Epidermal melanocyte (primary cell): ENCODE results near the genes GDF10, NPY4R2 and DRGX.

- RRBS: no CpG with 5 or more reads among the region's 12 CpGs
These were observed 32.2 kb downstream of the GPRIN2 start for GRCh38 chr10:46524096-46524864.

- RRBS: 8% methylated on average over 3 of the region's 16 CpGs
These were observed 733 bp downstream of the GPRIN2 start for GRCh38 chr10:46555781-46556068.

DNA sequence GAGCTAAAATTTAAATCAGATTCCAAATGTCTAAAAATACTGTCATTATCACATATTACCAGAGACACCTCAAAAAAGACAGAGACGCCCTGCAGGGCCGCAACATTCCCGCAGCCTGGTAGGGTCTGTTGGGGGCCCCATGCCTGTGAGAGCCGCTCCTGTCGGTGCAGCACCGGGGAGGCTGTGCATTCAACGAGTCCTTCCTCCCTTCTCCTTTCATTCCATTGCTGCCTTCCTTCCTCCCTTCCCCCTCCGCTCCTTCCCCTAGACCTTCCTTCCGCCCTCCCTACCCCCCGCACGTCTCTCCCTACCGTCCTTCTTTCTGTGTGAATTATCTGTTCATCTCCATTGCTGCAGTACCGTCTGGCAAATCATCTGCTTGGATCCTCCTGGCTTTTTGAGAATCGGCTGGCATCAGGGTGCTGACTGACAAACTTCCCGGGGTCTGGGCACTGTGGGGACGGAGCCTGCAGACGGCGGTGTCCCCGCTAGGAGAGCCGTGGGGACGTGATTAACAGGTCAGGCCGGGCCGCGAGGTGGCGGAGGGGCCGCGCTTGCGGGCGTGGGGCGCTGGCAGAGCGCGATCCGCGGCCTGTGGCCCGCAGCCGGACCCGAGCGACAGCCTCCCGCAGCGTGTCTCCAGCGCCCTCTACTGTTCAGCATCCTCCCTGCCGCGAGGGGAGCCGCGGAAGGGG lies 18.7 kb downstream of the SYT15 start:
- RRBS: no CpG with 5 or more reads among the region's 45 CpGs

GRCh38 chr10:47023231-47023768 lies 112.1 kb downstream of the PTPN20 start:
- RRBS: no CpG with 5 or more reads among the region's 15 CpGs

DNA sequence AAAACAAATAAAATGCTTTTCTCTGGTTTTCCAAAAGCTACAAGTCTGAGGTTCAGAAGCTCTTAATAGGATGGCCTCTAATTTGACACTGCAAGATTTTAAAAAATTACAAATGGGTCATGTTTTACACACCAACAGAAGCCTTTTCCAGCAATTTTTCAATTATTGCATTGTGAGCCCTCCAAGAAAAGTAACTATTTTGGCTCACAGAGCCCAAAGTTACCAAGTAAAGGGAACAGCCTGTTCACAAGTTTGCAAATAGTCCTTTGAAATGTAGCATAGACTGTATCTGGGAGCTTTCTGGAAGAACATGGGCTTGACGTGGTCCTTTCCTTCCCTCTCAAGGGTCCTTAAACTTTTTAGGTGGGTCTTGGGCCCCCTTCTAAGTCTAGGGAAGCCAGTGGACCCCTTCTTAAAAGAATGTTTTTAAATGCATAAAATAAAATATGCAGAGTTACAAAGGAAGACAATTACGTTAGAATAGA lies 1.3 kb upstream of the GDF10 start:
- RRBS: no CpG with 5 or more reads among the region's 2 CpGs

DNA sequence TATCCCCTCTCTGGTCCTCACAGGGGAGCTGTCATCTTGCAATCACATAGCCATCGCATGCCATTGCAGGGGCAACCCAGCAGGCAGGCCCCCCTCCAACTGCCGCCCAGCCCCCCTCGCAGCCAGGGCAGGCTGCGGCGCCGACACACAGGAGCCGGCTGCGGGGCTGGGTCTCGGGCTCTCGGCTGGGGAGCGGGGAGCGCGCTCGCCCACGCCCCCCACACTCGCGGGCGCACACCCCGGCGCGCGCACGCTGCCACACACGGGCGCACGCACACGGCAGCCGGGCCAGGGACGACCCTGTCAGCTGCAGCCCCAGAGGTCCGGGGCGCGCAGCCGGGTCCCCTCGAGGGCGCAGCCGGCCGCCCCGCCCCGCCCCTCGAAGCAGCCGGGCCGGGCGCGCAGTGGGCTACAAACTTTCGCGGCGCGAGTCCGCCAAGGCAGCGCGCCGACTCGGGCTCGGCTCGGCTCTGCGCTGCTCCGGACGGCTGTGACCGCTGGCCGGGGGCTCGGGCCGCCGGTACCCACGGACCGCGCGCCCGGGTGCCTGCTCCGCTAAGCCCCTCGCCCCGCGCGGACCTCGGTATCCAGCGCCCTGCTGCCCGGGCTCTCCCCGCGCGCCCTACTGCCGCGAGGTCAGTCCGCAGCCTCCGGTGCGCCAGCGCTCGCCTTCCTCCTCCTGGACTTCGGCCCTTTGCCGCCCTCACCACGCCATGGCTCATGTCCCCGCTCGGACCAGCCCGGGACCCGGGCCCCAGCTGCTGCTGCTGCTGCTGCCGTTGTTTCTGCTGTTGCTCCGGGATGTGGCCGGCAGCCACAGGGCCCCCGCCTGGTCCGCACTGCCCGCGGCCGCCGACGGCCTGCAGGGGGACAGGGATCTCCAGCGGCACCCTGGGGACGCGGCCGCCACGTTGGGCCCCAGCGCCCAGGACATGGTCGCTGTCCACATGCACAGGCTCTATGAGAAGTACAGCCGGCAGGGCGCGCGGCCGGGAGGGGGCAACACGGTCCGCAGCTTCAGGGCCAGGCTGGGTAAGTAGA lies at the start of gene GDF10:
Gene GDF10, plus strand, starts transcription at position 259 of the 1,041 bp plus-strand sequence.
- RRBS: no CpG with 5 or more reads among the region's 117 CpGs

DNA sequence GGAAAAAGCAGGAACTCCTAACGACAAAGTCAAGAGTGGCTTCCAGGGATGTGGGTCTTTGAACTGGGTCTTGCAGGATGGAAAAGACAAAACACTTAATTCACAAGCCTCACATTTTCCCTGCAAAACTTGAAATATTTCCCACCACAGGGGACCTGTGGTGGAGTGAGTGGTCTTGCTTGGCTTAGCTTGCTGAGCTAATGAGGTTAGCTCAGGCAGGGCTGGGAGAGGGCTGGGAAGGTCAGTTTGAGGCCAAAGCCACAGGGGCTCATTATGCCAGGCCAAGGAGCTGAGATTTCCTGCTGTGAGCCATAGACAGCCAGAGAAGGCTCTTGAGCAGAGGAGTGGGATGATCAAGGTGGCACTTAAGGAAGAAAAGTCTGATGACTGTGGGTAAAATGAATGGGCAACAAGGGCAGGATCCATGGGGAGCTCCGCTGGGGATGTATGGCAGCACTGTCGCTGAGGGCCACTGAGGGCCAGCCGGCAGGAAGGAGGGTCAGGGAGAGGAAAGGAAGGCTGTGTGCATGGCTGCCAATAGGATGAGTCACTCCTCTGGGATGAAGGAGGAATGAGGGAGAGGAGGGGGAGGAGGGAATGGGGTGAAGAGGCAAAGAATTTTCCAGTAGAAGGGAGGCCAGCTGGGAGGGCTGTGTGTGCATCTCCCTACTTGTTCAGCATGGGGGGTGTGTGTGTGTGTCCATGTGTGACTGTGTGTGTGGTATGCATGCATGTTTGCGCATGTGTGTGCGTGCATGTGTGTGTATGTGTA lies 18.6 kb upstream of the ZNF488 start:
- RRBS: no CpG with 5 or more reads among the region's 6 CpGs

- RRBS: no CpG with 5 or more reads among the region's 19 CpGs
These were observed 76.2 kb upstream of the AGAP9 start for GRCh38 chr10:47599583-47600083.

DNA sequence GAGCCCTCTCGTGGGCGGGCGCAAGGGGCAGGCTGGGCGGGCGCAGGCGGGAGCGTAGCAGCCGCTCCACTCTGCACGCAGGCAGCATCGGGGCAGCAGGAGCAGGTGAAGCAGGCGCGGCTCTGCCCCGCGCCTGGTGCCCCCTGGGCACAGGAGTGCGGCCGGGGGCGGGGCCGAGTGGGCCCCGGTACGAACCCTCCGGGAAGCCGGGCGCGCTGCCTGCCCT lies at the start of gene NPY4R2:
Gene NPY4R2, plus strand, starts transcription at position 69 of the 226 bp plus-strand sequence.
- RRBS: no CpG with 5 or more reads among the region's 24 CpGs

GRCh38 chr10:48373660-48374734 lies 67.5 kb downstream of the MAPK8 start:
- RRBS: no CpG with 5 or more reads among the region's 9 CpGs

- RRBS: no CpG with 5 or more reads among the region's 5 CpGs
These were observed 130.9 kb downstream of the MAPK8 start for GRCh38 chr10:48437044-48438187.

GRCh38 chr10:48439457-48440216 lies 133.2 kb downstream of the MAPK8 start:
- RRBS: no CpG with 5 or more reads among the region's 13 CpGs

DNA sequence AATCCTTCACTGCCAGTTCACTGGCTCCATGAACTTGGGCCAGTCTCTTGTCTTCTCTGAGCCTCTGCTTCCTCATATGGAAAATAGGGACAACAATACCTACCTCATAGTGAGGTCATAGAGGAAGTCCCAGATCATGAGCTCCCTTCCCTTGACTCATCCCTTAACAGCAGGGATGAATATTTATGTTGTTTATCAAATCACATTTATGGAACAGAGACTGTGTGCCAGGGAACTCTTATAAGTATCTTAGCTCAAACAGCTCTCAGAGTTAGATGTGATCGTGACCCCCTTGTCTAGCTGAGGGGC lies 20.2 kb upstream of the ARHGAP22 start:
- RRBS: no CpG with 5 or more reads among the region's 1 CpG

GRCh38 chr10:48671395-48671861 lies 13.2 kb upstream of the WDFY4 start:
- RRBS: no CpG with 5 or more reads among the region's 23 CpGs

DNA sequence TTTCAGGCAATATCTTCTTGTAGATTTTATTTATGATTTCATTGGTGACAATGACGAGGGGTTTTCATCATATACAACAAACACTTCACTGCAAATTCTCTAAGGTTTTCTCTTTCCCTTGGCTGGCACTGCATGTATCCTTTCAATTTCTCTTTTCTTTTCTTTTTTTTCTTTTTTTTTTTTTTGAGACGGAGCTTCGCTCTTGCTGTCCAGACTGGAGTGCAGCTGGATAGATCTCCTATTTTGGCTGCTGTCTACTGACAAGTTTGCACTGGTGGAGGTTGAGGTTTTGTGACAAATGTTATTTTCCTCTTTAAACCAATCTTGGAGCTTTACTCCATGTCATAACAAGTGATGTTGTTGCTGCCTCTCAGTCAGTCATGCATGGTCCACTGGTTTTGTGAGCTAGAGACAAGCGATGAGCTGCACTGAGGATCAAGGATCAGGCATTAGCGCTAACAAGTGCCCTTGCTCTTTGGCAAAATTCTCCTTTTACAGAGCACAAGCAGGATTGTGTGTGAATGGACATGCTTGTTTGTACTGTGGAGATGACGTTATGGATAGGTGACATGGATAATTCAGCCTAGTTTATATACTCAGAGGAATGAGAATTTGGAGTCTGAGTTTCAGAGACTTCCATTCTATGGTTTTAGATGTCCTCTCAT lies 836 bp upstream of the WDFY4 start:
- RRBS: no CpG with 5 or more reads among the region's 6 CpGs

DNA sequence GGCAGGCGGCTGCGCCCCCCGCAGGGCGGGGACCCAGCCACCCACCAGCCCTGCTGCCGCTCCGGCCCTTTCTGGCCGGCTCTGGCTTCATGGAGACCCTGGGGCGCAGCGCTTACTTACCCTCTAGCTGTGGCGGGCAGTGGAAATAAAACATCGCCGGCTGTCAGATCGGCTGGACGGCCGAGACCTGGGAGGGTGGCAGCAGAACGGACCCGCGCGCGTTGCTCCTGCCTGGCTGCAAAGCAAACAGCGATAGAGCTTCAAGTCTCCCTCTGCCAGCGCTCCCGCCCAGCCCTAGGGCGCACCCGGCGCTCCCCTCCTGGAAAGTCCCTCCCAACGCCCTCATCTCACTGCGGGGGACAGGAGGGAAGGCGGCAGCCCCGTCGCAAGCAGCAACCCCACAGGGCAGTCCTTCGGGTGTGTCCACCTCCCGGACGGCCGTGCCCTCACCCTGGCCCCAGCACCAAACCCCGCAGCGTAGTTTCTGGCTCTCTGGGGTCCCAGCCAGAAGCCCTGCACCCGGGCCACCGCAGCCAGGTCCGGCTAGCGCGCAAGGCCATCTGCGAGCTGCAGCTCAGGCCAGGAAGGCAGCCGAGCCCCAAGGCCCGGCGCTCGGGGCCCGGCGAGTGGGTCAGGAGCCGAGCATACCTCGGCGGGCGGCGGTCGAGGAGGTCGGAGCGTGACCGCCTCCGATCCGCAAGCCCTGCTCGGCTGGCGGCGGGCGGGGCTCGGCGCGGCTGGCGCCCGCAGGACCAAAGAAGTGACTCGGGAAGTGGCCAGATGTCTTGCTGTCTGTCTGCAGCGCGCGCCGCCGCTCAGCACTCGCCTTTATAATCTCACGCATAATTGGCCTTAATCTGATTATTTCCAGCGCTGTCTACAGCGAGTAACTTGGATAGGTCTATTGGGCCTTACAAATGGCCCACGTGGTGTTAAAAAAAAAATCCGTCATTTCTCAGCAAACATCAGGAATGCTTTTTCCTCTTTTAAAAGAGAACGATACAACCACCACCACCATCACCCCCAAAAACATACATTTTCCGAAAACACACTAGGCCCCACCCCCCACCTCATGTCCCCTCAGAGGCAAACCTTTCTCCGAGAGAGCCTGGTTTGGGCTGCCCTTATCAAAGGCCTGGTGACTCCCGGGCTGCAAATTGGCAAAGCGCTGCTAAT lies at the start of gene DRGX:
Gene DRGX, minus strand, starts transcription at position 803 of the 1,176 bp plus-strand sequence.
- RRBS: 4% methylated on average over 23 of the region's 86 CpGs

DNA sequence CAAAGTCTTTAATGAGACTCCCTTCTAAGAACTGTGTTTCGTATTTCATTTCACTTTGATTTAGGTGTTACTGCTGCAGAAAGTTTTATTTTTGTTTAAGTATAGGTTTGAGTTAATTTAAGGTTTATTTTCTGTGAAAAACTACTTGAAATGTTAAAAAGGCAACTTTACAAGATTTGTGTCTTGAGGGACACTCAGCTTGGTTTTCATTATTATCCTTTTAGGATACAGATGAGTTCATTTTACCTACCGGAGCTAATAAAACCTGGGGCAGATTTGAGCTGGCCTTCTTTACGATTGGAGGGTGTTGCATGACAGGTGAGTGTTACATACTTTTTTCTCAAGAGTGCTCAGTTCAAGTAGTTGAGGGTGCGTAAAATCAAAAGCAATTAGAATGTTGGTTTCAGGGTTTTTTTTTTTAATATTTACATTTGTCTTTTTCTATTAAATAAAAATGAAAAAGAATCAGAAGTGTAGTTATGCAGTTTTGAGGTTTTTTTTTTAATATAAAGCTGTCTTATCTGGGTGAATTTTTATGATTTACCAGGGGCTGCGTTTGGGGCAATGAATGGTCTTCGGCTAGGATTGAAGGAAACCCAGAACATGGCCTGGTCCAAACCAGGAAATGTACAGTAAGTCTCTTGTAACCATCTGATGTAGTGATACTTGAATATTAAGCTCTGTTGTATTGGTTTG lies 10.2 kb downstream of the TIMM23B start:
- RRBS: no CpG with 5 or more reads among the region's 6 CpGs

DNA sequence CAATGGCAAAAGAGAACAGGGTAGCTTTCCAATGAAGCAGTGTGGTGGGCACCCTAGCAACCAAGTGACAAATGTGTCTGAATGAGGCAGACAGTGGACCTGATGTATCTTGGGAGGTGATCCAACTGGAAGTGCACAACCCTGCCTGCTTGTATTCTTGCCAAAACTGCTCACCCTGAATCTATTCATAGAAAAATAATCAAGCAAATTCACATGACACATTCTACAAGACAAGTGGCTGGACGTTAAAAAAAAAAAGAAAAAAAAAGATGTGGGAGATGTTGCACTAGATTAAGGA lies 12.2 kb upstream of the WASHC2A start:
- RRBS: no CpG with 5 or more reads among the region's 1 CpG

DNA sequence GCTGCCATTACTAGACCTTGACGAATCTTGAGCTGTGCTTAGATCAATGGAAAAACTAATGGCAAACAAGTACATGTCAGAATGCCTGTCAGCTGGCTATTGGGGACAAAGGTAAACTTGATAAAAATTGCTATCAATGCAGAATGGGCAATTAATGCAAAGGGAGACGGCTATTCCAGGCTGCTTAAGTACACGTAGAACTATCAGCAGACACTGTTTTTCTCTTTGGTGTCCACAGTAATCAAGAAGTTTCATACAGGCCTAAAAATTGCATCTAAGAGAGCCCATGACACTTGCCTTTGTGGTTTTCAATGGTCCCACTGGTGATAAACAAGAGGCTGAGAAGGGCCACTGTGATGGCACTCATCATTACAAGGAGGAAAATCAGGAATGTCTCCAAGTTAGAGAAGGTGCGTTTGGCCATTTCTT lies 3.1 kb downstream of the ASAH2 start:
- RRBS: no CpG with 5 or more reads among the region's 4 CpGs

GRCh38 chr10:50326083-50326827 lies 74.9 kb upstream of the ASAH2 start:
- RRBS: no CpG with 5 or more reads among the region's 1 CpG